ENCODE data around the gene EPAS1.

DNA sequence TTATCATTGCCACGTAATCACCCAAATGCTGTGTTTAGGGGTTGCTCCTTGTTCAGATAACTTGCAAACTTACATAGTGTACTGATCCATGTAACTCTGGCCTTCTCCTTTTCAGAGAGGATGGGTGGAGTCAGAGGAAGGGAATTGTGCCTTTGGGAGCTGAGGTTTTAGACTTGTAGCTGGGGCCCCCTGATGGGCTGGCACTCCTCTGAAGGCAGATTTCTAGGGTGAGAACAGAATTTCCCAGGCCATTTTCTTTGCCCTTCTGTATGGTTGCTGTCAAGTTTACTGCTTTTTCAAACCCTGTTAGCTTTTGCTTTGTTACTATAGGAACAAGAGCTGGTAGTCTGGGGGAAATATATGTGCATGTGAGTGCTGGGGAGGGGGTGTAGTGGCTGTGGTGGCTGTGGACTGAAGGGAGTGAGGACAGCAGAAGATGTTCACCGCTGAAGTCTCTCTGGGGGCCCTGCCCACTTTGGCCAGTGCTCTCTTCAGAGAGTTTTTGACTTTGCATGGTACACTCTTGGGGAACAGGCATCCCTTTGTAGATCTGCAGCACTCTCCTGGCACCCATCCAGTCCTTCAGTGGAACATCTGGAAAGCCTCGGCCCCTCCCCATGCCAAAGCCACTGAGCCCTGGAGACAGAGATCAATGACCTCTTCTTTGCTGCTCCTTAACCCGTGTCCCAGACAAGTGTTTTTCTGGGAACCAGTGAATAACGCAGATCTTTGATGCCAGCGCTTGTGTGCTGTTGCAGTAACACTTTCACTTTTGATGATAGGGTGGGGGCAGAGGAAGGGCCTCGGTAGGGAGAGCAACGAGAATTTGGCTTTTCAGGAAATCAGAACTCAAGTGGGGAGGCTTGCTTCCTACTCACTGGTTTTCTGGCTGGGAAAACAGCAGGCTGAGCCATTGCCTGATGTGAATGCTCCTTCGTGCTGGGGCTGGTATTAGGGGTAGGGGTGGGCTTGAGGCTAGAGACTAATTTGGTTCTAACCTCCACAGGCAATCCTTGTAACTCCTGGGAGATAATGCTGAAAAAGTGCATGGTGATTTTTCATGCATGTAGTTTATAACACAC, 209.1 kb downstream of the PRKCE start:
- RRBS: no CpG with 5 or more reads among the region's 9 CpGs

DNA sequence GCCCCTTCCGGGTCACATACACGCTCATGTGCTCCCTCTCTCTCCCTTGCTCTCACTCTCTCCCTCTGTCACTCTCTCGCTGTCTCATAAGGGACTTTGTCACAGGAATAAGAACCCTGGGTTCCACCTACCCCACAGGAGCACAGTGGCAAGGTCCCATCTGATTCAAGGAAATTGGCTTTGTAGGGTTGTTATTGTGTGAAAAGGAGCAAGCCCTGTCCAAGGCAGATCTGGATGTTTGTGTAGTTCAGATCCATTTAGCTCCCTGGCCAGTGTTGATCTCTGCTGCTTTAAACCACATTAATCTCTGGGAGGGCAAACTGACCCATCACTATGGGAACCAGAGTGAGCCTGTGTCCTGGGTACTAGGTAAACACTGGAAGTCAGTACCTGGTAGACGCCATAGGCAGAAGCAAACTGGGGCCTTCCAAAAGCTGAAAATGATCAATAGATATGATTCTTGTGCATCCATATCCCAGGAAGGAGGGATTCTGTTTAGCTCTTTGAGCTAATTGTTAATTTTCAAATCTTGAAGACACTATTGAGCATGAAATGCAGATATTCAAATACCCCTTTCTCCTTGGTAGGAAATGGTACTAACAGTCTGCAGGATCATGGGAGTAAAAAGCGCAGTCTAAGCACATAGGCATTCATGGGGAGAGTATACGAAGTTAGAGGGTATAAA, 271.5 kb upstream of the EPAS1 start:
- RRBS: no CpG with 5 or more reads among the region's 6 CpGs

GRCh38 chr2:46035590-46036524, 261.4 kb upstream of the EPAS1 start:
- RRBS: no CpG with 5 or more reads among the region's 9 CpGs

DNA sequence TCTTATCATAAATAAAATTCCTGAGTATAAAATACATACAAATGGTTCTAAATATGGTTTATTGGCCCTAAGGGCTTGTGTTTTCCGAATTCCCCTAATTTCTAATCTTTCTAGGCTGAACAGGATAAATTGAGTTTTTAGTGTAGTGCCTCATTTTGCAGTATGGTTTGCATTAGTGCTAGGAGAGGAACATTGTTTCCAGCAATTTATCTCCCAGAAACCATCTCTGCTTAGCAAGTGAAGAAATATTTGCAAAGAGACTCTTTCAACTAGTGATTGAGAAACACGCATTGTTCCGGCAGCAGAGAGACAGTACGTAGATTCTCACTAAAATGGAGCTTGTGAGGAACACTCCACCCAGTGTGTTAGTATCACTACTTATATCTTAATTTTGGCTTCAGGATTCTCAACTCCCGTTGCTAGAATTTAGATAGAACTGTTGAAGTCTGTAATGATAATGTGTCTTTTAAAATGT, 177.7 kb upstream of the EPAS1 start:
- RRBS: no CpG with 5 or more reads among the region's 5 CpGs

- RRBS: 4% methylated on average over 27 of the region's 103 CpGs
Observed at GRCh38 chr2:46297249-46298232, at the start of gene EPAS1. EPAS1 (plus strand) TSS chr2:46297407.

- RRBS: no CpG with 5 or more reads among the region's 5 CpGs
Observed at GRCh38 chr2:46304612-46305136, 7.5 kb downstream of the EPAS1 start.

DNA sequence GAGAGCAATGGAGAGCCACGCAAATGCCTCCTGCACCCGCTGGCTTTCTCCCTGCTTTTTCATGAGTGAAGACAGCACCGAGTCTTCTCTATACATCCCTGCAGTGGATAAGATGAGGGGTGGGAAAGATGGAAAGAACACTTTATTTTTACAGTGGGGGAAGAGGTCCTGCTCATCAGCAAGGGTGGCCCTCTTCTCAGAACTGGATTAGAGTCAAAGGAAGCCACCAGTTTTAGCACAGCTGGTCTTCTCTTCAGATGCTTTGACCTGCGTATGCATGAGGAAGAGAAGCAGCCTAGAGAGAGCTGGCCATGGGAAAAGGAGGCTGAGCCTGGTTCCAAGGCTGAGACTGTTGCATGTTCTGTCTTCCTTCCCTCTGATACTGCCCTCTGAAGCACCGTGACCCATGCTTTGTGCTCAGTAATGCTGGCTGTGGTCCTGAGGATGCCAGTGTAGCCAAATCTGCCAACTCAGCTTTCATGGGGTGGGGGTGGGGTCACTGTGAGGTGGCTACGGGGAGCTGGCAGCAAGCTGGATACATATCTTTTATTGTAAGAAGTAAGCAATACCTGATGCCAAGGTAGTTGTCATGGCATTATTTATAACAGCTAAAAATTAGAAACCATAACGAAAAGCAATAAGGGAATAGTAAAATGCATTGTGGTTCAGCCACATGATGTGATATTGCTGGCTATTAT, 41.4 kb downstream of the EPAS1 start:
- RRBS: no CpG with 5 or more reads among the region's 7 CpGs

DNA sequence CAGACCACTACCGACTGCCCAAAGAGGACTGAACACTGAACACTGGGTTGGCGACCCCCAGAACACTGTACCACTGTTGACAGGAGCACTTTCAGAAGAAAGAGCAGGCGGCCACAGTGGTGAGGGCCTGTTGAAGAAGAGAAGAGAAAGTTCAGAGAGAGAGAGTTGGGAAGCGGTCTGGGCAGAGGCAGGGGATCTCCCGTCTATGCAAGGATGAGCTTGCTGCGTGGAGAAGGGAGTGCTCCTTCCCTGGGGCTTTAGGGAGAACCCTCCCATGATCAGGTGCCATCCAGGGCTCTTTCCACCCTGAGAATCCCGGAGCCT, 85.6 kb downstream of the EPAS1 start:
- RRBS: no CpG with 5 or more reads among the region's 7 CpGs

DNA sequence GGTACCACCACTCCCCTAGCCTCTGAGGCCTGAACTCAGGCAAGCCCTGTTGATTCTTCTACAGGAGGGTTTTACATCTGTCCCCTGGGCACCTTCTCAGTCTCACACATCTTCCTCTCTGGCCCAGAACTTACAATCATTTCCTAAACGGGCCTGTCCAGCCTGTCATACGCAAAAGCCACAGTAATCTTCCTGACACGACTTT, 82.8 kb upstream of the RHOQ start:
- RRBS: no CpG with 5 or more reads among the region's 3 CpGs

- RRBS: no CpG with 5 or more reads among the region's 5 CpGs
Observed at GRCh38 chr2:46537629-46538090, 4.6 kb upstream of the RHOQ start.

DNA sequence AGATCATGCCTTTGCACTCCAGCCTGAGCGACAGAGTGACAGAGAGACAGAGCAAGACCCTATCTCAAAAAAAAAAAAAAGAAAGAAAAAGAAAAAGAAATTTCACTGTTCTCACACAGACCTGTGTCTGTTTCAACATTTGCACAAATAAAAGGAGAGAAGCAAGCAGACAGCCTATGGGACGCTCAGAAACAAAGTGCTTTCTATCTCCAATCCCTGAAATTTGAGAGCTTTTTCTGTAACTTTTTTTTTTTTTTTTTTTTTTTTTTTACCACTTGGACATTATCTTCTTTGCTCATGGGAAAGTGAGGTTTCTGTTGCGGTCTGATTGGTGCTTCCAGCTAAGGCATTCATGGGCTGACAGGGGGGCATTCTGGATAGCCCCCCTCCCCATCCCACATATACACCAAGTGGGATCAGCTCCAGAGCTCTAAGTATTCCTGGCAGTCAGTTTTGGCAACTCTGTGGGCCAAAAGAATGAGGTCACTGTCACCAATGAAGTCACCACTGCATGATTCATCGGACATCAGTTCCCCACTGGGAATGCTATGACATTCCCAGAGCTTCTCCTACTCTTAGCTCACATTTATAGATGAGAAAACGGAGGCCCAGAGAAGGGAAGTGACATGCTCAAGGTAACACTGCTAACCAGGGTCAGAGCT, 1.8 kb upstream of the RHOQ start:
- RRBS: no CpG with 5 or more reads among the region's 5 CpGs

DNA sequence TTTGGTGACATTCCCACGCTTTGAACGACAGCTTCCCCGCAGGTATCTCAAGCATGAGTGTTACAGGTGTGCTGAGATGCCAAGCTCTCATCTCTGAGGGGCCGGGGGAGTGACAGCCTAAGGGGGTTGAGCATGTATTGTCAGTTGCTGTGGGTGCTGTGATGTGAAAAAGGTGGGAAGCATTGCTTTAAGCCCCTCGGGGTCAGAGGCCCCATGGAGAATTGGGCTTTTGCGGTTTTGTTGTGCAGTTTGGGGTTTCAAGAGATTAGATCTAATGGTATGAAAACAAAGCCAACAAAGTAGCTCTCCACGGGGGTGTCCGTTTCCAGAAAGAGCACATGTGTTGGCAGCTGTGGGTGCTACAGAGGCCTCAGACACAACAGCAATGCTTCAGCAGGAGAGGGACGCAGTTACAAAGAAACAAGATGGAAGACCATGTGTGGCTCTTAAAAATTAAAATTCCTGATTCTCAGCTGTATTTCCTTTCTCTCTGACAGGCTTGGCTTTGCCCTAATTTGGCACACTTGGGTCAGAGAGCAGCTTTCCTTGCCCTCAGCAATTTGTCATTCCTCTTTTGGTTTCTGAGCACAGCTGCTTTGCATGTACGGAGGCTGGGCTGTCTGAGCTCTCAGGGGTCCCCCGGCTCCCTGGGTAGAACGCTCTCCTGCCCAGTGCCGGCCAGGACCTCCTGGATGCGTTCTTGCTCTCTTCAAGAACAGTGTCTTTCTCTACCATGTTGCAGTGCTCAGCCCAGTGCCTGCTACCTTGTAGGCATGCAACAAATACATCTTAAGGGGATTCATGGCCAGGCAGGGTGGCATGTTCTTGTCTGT, 7.0 kb upstream of the ATP6V1E2 start:
- RRBS: no CpG with 5 or more reads among the region's 14 CpGs

- RRBS: no CpG with 5 or more reads among the region's 15 CpGs
Observed at GRCh38 chr2:46849605-46850650, 65.7 kb downstream of the MCFD2 start.

DNA sequence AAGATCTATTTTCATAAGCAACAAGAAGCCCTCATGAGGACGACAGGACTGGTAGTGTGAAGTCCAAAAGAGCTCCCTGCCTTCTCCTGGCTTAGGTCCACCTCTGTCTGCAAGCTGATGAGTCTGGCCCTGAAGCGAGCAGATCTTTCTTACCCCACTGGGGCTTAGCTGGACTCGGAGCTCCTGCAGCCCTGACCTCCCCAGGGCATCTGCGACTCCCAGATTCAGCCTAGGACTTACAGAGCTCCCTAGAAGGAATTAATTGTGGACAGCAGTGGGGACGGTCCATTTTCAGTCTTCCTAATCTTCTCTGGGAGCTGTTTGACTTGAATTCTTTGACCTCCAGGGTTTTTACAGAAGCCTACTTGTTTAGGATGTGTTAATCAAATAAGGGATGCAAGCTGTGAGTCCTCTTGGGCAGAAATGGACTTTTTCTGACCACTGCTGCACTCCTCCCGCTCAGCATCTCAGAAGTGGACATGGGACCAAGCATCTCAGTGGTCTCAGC, 53.6 kb downstream of the MCFD2 start:
- RRBS: no CpG with 5 or more reads among the region's 6 CpGs

- RRBS: no CpG with 5 or more reads among the region's 11 CpGs
Observed at GRCh38 chr2:46866792-46867287, 48.8 kb downstream of the MCFD2 start.

DNA sequence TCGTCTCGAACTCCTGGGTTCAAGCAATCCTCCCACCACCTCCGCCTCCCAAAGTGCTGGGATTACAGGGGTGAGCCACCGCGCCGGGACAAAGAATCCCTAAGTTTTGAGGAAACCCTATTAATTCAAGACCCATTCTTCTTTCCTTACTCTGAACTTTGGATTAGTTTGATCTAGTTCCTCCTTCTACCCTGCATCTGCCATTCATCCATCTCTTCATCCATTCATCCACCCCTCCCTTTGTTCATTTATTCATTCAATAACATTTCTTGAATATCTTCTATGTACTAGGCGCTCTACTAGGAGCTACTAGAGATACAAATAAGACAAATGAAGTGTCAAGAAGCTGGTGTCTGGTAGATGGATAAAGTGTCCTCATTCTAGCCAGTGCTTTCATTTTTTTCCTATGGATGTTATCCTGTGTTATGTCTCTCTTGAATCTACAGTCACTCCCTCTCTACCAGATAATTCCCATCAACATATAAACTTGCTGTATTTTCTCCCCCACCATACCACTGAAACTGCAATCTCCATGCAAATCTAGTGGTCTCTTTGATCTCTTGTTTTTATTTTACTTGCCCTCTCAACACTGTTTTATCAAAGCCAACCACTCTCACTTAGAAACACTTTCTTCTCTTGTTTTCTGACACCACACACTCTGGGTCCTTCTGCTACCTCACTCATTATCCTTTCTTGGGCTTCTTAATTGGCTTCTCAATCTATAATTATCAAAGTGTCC, 1.8 kb upstream of the MCFD2 start:
- RRBS: no CpG with 5 or more reads among the region's 7 CpGs

- RRBS: no CpG with 5 or more reads among the region's 17 CpGs
Observed at GRCh38 chr2:46956459-46957254, 15.6 kb downstream of the TTC7A start.

GRCh38 chr2:46962878-46963584, 22.0 kb downstream of the TTC7A start:
- RRBS: 96% methylated on average over 2 of the region's 6 CpGs

GRCh38 chr2:47002556-47003597, 61.9 kb downstream of the TTC7A start:
- RRBS: no CpG with 5 or more reads among the region's 10 CpGs

Measured in GM06990 (cell line).